Bronchus (tissue), 1 donor: ENCODE measurements around a stretch of chr2.

GRCh38 chr2:12718312-12719226 lies 1.8 kb downstream of the TRIB2 start:
- PRO-cap: bidirectional peak, plus-strand start at chr2:12718817, minus-strand start at chr2:12718459

DNA sequence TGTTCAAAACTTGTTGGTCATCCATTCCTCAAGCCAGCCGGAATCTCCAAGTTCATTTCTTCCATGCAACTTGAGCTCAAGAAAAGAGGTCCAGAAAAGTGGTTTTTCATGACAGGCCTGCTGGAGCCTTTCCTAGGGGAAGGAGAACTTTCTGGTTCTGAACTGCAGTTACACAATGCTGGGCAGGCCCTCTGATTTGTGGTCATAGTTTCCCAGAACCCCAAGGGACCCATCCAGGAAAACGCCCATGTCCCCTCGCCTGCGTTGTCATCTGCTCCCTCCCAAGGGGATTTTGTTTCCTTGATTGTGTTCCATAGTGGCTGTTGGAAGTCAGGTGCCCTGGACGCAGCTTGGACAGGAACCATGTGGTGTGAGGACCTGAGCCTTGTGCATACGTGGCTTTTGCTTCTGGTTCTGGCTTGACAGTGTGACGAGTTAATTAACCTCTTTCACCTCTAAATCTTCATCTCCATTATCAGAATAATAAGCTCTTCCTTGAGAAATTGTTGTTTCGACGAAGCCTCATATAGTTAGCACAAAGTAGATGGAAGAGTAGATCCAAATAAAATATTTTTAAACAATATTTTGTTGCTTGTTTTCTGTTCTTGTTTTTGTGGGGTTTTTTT lies 108.4 kb downstream of the TRIB2 start:
- PRO-cap: no peak

DNA sequence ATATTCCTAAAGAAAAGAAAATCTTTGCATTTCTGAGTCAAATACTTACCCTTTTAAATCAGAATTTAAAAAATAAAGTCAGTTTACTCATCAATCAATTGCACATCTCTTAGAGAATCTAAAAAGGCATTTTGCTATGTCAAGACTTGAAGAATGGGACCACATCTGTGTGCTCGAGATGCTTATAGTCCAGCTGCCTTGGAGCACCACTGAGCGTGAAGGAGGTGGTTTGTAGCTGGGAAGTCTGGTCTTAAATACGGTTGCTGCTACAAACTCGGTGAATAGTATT lies 289.6 kb downstream of the TRIB2 start:
- PRO-cap: no peak

DNA sequence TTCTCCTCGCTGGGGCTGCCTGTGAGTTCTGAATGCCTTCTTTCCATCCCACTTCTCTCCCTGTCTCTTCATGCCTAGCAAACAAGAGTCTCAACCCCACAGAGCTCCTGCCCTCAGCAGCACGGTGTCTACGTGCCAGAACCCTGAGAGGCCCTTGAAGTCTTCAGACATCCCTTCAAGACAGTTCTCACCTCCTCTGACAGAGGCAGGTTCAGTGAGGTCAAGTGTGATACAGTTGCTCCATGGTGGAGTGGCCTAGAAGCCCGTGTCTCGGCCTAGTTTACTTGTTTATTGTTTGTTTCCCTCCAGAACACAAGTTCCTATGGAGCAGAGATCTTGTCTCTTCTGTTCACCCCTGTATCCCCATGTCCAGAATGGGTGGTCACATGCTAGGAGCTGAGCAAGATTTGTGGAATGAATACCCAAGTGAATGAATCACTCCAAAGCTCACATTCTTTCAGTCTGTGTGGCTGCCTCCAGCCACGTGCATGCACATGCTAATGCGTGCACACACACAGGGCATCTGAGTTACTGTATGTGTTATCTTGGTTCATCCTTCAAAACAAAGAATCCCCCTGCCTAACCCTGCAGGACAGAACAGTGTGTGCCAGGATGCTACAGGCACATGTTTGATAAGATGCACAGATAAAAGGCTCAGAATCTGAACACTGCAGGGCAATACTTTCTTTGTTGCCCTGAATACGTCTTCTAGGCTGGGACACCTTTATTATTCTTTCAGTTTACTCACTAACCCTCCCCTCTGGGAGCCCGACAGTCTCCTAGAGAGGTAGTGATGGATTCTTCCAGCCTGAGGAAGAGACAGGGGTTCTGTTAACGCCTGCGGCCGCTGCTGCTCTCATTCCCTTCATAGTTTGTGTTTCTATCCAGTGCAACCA lies 391.5 kb downstream of the NBAS start:
- PRO-cap: no peak

DNA sequence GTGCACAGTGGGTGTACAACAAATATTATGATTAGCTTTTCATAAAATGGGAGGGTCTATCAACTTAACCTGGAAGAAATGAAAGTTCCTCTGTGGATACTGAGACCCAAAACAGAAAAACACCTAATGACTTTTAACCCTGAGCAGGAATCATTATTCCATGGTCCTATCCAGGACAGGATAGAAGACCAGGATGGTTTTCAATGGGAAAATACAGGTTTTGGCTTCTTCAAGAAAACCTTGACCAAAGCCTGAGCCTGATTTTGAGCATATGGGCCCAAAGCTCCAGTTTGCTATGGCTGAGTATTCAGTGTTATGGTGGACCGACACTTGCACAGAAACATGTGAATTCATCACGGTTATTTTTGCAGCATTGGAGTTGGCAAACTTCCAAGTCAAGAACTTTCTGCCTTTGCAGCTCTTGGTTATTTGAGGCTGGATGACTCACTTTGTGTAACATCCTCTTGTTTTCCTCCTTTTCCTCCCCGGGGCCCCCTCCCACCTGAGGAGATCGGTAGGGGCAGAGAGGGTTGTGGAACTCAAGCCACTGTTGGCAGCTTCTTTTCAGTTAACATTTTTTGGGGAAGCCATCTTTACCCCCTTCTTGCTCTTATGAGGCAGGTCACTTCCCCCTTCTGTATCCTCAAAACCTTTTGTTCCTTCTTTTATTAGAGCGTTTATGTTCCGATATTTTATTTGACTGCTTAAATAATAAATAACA lies 48.5 kb downstream of the DDX1 start:
- PRO-cap: no peak

DNA sequence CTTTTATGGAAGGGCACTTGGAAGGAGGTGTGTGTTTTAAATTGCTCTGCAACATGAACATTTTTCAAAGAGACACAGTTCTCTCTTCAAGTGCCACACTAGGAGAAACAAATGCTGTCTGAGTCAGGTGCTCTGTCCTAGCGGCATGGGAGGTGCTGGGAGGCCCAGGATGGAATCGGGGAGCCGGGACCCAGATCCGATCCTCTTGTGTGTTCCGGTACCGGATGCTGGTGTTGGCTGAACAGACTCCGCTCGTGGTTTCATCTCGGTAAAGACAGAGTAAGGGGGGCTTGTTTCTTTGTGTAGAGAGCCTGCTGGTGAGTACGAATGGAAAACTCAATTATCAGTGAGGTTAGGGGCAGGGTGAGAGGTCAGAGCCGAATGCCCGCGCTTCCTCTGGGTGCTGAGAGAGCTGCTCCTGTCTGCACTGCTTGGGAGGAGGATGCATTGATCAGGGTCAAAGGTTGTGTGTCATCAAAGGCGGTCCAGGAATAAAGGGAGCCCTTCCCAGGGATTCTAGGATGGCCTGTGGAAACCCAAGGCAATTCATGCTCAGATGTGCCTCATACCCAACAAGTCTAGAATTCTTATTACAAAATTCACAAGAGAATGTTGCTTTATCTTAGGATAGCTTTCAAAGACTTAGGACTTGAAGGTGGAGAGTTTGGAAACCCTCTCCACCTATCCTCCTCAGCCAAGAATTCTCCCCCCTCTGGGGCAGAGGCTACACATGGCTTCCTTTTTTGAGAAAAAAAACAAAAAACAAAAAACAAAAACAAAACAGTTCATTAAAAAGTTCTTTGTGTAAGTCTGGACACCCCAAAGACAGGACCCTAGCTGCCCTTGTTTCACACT lies 143.9 kb downstream of the MYCN start:
- PRO-cap: no peak

GRCh38 chr2:16102789-16103601 lies 162.6 kb downstream of the MYCN start:
- PRO-cap: no peak

- PRO-cap: no peak
Measured at GRCh38 chr2:16227976-16228439, 287.7 kb downstream of the MYCN start.

- PRO-cap: no peak
Measured at GRCh38 chr2:16563945-16564510, 101.6 kb downstream of the CYRIA start.

GRCh38 chr2:16617089-16617805 lies 48.4 kb downstream of the CYRIA start:
- PRO-cap: no peak

- PRO-cap: no peak
Measured at GRCh38 chr2:16630174-16630945, 35.3 kb downstream of the CYRIA start.

- PRO-cap: bidirectional peak, plus-strand start at chr2:16654045, minus-strand start at chr2:16653782
Measured at GRCh38 chr2:16653584-16654376, 11.9 kb downstream of the CYRIA start.

DNA sequence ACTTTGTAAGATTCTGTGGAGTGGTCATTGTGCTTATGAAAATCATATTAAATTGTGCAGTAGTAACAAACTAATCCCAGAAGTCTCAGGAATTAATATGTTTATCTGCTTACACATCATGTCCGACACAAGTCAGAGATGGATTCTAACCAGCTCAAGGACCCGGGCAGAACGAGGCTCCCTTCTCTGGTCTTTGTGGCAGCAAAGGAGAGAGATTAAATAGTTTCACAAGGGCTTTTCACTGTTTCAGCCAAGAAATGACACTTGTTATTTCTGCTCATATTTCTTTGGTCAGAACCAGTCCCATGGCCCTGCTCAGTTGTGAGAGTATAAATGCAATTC lies 104.6 kb downstream of the RDH14 start:
- PRO-cap: no peak

DNA sequence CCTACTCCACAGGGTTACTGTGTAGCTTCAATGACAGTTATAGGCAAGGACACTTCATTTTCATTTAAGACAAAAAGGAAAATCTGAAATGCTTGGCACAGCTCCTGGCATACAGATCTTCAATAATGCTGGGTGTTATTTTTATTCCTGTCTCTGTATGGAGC lies 1.1 kb downstream of the RDH14 start:
- PRO-cap: no peak

DNA sequence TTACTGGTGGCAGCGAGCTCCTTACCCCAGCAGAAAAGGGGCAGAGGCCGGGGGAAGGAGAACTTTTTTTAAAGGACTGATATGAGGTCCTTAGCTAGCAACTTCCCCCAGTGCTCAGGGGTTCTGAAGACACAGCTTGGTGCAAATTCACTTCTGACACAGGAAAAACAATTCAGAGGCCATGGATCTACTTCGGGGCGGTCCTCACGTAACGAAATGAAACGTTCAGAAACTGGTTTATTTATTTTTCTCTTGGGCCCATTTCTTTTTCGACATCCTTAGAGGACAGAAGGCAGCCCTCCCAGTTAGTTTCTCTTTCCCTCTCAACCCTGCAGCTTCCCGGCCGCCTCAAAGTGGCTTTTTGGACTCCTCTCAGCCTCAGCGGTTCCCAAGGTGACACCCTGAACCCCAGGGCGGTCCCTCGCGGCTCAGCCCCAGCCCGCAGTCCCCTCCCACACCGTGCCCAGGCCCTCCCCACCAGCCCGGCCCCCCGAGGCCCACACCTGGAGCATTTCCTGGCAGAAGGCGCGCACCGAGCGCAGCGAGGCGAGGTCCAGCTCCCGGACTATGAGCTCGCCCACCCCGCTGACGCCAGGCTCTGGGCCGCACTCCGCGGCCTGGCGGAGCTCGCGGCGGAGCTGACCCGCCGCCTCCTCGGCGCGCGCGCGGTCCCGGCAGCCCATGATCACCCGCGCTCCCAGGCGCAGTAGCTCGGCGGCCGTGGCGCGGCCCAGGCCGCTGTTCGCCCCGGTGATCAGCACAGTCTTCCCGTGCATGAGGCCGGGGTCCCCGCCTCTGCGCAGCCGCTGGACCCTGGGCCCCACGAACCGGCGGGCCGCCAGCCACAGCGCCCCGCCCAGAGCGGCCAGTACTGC lies 539 bp downstream of the RDH14 start:
- PRO-cap: unidirectional peak, plus-strand start at position 110 of the sequence; bidirectional peak, plus-strand start at position 521 of the sequence, minus-strand start at position 619 of the sequence; bidirectional peak, plus-strand start outside the sequence, minus-strand start at position 797 of the sequence

- PRO-cap: no peak
Measured at GRCh38 chr2:19231763-19232235, 126.6 kb downstream of the OSR1 start.

DNA sequence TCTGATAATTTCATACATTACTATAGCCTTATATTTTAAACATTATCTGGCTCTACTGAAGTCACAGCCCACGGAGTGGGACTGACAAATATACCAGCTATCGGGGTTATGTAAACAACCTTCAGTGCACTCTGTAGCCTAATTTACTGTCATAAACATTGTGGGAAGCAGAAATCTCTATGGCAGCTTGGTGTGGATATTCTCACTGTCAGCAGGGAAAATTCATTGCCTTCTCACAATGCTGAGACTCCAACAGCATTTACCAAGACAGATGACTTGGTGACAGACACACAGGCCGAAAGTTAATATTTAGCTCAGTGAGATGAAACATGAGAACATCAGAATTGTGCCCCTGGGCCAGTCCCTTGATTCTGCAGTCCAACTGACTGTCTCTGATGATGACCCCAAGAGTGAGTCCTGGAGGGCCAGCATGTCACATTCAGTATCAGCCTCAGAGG lies 146.0 kb upstream of the OSR1 start:
- PRO-cap: no peak

DNA sequence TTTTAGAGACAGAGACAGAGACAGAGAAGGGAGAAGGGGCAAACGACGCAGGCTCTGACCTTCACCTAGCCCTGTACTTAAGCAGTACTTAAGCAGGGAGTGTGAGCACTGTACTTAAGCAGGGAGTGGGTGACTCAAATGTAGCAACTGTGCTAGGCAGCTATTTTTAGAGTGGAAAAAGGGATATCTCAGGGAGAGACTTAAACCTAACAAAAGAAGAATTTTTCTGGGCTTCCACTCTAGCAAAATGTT lies 154.5 kb downstream of the TTC32 start:
- PRO-cap: no peak

DNA sequence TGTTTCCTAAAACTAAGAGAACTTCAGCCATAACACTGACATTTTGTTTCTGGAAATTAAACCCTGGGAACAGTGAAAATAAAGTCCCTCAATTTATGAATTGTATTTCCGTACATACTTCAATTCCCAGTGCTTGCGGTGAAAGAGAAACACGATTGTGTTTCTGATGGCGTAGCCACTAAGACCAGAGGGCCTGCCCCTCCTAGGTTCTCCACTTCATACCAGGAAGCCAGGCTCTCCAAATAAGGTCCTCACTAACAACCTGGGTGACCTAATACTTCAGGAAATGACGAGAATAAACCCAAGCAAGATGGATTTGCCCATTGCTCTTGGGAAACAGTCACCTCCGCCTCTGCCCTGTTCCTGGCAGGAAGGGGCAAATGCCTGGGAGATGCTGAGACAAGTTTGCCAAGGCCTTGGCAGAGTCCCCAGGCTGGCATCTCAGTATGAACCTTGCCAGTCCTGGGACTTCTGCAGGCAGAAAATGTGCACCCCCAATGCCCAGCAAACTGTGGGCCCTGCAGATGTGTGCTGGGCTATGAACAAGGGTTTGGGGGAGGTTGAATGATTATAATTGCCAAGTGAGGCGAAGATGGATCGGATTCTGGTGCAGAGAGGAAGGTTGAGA lies 41.7 kb downstream of the TTC32 start:
- PRO-cap: no peak

GRCh38 chr2:19900406-19900791 lies 1.4 kb downstream of the TTC32 start:
- PRO-cap: no peak